Mesothelial cell of epicardium (in vitro differentiated cells): ENCODE data around the genes RTN3, NAA40 and FLRT1.

DNA sequence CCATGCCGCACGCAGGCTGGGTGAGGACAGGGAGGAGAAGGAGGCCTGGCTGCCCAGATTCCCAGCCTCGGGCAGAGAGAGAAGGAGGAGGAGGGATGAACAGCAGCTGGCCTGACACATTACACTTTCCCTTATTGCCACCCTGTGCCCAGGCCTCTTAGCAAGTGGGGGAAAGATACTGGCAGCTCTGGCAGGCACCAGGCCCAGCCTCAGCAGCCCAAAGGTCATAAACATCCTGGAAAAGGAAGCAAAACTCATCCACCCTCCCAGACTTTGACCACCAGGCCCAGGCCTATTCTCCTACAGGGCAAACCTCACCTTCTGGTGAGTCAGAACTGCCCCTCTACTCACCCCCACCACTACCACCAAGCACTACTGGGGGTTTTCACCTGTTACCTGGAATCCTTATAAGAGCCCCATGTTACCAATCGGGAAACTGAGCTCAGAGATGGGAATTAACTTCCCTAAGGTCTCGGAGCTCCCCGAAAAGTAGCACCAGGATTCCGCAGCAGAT lies 4.6 kb downstream of the PLAAT3 start:
- PRO-cap, result no peak

DNA sequence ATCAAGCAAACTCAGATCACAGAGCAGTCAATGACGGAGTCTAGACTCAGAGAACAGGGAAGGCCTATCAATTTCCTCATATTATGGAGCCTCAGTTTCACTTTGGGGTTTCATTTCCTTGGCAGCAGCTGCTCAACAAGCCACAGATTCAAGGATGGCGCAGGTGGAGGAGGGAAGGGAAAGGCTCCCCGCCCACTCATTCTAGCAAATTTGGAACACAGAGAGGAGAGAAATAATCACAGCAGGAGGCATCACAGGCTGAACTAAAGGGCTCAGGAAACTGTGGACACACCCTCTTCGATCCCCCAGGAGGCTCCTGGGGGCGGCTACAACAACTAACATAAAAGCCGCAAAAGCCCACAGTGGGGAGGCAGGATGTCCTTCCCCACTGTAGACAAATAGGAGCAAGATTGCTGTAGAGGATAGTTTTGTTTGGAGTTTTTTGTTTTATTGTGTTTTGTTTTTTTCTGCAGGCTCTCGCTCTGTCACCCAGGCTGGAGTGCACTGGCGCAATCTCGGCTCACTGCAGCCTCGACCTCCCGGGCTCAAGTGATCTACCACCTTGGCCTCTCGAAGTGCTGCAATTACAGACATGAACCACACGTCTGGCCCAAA lies 3.5 kb downstream of the PLAAT3 start:
- PRO-cap, result no peak

GRCh38 chr11:63631348-63631736 lies 17.1 kb upstream of the PLAAT3 start:
- PRO-cap, result no peak

GRCh38 chr11:63681004-63682284 lies at the start of gene RTN3:
Gene RTN3 (plus strand): TSS chr11:63681500.
- PRO-cap, result bidirectional peak, plus-strand start at chr11:63681500, minus-strand start at chr11:63681343

GRCh38 chr11:63758049-63759263 lies 10.1 kb downstream of the ZFTA start:
- PRO-cap, result no peak

- PRO-cap, result no peak
These were observed 5.2 kb downstream of the ZFTA start for GRCh38 chr11:63763358-63763889.

DNA sequence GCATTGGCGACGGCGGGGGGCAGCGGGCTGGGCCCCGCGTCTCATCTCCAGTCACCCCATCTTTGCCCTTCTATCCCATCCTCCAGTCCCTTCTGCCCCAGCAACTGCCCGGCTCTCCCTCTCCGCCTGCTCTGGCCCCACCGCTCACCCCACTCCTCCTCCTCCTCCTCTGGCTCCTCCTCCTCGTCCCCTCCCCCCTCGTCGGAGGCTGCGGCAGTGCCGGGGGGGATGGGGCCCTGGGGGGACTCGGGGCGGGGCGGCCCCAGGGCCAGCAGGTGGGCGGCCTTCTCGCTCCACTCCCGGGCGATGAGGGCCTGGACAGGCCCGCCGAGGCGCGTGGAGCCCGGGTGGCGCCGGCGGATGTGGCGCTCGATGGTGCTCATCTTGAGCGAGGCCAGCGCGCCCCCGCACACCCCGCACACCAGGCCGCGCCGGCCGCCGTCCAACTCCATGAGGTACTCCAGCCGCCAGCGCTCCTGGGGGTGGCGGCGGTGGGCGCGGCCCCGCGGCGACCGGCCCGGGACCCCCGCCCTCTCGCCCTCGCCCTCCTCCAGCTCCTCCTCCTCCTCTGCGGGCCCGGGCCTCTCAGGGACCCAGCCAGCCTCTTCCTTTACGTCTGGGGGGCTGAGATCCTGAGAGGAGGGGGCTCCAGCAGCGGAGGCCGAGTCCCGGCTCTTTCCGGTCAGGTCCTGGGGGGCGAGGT lies 4.5 kb downstream of the ZFTA start:
- PRO-cap, result unidirectional peak, minus-strand start at position 133 of the sequence

GRCh38 chr11:63778939-63779362 lies 10.4 kb upstream of the ZFTA start:
- PRO-cap, result no peak

DNA sequence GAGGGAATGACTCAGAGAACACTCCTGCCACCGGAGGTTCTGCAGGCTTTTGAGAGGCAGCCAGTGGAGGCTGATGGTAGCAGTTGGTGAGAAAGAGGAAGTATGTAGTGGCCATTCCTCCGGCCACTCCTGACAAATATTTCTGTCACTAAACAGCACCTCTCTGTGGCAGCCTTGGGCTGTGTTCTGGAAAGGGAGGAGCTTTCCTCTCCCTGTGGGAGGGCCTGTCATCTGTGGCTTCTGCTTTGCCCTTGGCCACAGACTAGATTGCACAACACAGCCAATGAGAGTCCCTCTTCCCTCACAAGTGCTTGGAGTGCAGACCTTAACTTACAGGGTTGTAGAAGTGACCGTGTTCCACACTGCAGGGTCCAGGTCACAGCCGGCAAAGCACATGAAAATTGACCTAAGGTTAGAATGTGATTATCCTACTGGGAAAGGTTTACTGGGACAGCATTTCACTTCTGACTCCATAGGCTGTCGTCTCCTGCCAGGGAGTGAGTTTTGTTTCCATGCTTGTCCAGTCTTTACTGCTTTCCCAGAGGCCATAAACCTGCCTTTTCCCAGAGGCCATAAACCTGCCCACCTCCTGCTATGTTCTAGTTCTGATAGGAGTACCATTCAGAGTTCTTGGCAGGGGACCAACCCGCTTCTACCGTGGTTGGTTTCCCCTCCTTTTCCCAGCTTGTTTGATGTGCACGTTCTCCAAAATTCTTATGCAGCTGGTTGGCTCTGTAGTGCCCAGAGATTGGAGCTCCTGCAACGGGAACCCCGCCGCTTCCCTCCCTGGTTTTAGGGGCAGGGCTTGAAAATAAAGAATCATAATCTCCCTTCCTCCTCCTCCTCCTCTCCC lies 33.3 kb downstream of the MARK2 start:
- PRO-cap, result no peak

DNA sequence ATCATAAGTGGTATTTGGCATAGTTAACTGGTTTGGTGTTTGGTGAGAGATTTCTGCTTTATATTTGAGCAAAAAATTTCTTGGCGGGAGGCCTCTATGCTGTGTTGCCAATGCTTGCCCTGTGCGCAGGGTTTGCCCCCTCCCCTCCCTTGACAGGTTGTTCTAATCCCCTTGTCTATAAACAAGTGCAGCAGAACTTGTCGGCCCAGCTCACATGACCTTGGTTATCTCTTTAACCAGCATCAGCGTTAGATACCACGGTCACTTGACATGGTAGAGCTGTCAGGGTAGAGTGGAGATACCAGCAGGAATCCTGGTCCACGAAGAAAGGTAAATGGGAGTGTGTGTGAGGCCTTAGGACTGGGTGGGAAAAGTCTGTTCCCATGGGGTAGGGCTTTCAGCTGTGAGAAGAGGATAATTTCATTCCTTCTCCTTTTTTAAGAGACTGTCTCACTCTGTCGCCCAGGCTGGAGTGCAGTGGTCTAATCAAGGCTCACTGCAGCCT lies 35.7 kb downstream of the MARK2 start:
- PRO-cap, result no peak

DNA sequence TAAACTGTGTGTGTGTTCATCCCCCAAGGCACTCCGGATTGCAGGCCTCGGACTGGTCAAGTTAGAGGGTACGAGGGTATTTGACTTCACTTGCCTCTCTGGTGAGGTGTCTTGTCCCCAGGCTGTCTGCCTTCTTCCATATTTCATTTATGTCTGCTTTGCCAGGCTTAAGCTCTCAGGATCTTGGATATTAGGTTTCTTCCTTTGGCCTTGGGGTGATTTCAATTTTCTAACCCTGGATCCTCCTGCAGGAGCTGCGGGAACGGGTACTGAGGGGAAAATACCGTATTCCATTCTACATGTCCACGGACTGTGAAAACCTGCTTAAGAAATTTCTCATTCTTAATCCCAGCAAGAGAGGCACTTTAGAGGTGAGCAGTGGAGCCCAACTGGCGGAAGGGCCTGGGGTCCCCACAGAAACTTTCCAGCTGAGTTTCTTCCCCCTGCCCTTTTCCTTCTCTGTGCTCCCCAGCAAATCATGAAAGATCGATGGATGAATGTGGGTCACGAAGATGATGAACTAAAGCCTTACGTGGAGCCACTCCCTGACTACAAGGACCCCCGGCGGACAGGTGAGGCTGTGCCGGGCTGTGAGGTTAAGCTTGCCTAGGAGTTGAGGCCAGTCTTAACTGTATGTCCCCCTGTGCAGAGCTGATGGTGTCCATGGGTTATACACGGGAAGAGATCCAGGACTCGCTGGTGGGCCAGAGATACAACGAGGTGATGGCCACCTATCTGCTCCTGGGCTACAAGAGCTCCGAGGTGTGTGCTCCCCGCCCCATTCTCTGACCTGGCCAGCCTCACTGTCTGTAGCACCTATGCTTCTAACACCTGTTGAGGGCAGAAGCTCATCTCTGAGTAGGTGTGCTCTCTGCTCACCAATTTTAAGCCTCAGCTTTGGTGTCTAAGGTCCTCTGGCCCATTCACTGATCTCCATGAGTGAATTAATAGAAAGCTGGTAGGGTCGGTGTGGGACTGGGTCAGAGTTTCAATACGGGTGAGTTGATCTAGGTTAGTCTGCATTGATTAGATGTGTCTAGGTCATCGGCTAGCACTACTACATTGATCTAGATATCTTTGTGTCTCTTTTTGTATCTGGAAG lies 16.3 kb downstream of the RCOR2 start:
- PRO-cap, result no peak

GRCh38 chr11:63938302-63939347 lies at the start of gene NAA40:
Gene NAA40 (plus strand): TSS chr11:63939002.
- PRO-cap, result no peak

GRCh38 chr11:64028314-64028829 lies 7.4 kb upstream of the FLRT1 start:
- PRO-cap, result no peak

- PRO-cap, result no peak
These were observed at the start of gene FLRT1 for GRCh38 chr11:64035439-64036163. Gene FLRT1 (plus strand): TSS chr11:64035931.

DNA sequence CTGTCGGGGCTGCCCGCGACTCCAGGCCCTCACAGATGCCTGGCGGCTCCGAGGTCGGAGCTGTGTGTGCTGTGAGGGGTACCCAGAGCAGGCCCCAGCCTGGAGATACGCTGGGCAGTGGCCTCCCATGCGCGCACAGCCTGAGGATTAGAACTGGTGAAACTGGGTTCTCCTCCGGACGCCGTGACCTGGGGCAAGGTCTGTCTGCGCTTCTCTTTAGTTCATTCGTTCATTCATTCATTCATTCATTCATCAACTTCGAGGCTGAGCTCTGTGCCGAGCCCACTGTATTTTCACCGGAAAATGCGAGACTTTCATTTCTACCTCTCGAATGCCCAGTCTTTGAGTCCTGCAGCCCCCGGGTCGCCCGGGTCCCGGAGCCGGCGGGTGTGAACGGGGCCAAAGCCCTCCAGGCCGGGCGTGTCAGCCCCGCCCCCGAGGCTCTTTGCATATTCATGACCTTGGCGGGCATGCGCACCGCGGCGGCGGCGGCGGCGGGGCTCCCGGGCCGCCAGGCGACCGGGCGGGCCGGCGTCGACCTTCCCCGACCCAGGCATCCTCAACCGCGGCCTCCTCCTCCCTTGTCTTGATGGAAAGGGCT lies 24.8 kb downstream of the FLRT1 start:
- PRO-cap, result no peak

DNA sequence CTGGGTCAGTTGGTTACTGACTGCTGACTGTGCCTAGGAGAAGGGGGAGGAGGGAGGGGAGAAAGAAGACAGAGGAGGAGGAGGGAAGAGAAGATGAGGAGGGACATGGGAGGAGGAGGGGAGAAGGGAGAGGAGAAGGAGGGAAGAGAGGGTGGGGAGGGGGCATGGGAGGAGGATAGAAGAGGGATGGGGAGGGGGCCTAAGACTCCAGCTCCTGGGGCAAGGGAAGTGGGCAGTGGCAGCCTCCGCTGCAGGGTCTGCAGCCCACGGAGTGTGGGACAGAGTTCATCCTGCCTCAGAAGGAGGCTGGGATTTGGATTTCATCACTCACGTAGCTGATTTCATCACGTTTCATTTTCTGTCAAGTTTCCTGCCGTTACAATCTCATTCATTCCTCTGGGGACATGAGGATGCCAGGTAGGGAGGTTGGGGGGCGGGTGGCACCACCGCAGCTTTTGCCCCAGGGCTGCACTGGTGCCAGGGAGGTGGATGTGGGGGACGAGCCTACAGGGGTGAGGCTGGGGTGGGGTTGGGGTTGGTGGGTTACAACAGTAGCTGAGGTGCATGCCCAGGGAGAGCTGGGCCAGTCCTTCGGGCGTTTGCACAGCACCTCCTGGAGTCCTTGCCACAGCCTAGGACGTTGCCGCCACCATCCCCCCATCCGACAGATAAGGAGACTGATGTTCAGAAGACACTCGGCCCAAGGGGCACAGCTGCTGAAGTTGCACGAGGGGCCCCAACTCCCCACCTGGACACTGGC lies 55.4 kb downstream of the FLRT1 start:
- PRO-cap, result no peak

DNA sequence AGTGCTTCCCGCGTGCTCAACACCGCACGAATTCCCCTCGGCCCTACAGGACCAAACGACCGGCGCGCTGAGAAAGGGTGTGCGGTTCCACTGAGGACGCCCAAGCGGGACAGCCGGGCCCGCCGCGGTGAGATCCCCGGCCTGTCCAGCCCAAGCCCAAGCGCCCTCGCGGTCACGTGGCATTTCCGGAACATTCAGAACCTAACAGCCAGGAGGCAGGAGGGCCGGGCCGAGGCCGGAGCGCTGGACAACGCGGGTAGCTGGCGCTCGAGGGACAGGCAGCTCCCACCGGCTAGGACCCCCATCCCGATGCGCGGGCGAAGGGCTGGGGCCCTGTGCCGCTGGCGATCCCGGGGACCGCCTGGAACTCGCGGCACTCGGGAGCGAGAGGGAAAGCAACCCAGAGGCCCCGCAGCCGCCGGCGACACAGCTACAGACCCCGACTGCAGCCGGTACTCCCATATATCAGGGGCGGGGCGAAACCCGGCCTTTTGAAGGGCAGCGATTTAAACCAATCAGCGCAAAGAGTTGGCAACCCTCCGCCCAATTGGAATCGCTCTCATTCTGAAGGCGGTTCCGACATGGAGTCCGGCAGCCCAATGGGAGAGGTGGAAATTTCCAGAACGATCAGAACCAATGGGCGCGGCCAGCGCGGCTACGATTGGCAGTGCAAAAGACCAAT lies 586 bp upstream of the STIP1 start:
- PRO-cap, result unidirectional peak, plus-strand start at position 197 of the sequence; unidirectional peak, minus-strand start at position 428 of the sequence

DNA sequence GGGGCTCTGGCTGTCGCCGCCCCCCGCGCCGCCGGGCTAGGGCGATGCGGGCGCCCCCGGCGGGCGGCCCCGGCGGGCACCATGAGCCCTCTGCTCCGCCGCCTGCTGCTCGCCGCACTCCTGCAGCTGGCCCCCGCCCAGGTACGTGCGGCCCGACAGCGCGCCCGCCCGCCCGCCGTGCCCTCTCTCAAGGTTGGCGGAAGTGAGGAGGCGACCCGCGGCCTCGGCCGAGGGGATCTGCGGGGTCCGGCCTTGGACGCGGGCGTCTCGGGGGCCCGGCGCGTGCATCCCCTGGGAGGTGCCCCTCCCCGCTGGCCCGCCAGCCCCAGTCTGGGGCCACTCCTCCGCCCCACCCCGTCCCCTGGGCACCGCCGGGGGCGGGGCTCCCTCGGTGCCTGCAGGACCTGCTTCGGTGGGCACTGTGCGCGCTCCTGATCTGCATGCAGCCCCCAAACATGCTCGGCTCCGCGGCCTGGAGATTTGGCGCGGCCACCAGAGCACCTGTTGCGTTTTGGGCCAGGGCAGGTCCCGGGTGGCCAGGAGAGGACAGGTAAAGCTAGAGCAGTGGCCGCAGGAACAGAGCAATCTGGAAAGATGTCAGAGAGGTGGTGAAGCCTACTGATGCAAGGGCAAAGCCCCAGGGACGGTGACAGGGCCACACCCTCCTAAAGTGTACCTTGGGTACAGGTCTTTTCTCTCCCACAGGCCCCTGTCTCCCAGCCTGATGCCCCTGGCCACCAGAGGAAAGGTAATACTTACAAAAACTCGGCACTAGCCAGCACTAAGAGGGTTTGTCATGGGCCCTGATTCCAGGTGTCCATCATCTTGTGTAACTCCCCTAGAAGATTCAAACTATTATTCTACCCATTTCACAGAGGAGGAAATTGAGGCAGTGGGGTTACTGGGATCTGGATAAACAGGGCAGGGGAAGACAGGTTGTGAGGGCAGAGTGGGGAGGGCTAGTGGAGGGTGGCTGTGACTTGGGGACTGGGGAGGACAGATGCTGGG lies 673 bp downstream of the VEGFB start:
- PRO-cap, result no peak

DNA sequence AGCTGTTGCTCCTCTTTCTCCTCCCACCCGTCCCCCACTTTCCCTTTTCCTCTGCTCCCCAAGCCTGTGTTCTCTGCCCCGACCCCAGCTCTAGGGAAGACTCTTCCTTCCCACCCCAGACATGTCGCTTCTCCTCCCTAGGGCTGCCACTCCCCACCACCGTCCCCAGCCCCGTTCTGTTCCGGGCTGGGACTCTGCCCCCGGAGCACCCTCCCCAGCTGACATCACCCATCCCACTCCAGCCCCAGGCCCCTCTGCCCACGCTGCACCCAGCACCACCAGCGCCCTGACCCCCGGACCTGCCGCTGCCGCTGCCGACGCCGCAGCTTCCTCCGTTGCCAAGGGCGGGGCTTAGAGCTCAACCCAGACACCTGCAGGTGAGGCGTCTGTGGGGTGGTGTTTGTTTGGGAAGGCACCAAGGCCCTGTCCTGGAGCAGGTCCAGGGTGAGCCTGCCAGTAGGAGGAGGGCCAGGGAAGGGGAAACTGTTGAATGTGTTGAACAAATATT lies 2.9 kb downstream of the VEGFB start:
- PRO-cap, result no peak

DNA sequence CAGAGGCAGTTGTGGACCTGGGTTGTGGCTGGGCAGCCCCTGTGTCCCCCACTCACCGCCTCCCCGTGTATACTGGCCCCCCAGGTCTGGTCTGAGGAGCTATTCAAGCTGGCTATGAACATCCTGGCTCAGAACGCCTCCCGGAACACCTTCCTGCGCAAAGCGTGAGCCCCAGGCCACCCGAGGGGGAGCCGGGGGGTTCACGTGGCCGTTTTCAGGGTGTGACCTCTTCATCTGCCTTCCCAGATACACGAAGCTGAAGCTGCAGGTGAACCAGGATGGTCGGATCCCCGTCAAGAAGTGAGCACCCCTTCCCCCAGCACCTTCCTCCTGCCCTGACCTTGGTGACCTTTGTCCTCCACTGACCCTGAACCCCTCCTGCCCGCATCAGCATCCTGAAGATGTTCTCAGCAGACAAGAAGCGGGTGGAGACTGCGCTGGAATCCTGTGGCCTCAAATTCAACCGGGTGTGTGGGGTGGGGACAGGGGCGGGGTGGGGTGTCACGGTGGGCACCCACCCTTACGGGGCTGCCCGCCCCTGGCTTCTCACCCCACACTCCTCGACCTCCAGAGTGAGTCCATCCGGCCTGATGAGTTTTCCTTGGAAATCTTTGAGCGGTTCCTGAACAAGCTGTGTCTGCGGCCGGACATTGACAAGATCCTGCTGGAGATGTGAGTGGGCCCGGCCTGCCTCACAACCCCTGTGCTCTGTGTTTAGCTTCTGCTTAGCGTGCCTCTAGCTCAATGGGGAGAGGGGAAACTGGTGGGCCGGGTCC lies 4.0 kb downstream of the PLCB3 start:
- PRO-cap, result no peak